Airway epithelial cell (primary cell): ENCODE results near the genes OR1A1, OR1E1, ASPA and TRPV1.

GRCh38 chr17:2394687-2395801, 5.8 kb downstream of the MNT start:
- RAMPAGE, long total RNA = no peak

GRCh38 chr17:2395802-2396349, 5.0 kb downstream of the MNT start:
- RAMPAGE, long total RNA = no peak

- RAMPAGE, long total RNA = no peak
These were observed 41.3 kb upstream of the MNT start for GRCh38 chr17:2442165-2442583.

DNA sequence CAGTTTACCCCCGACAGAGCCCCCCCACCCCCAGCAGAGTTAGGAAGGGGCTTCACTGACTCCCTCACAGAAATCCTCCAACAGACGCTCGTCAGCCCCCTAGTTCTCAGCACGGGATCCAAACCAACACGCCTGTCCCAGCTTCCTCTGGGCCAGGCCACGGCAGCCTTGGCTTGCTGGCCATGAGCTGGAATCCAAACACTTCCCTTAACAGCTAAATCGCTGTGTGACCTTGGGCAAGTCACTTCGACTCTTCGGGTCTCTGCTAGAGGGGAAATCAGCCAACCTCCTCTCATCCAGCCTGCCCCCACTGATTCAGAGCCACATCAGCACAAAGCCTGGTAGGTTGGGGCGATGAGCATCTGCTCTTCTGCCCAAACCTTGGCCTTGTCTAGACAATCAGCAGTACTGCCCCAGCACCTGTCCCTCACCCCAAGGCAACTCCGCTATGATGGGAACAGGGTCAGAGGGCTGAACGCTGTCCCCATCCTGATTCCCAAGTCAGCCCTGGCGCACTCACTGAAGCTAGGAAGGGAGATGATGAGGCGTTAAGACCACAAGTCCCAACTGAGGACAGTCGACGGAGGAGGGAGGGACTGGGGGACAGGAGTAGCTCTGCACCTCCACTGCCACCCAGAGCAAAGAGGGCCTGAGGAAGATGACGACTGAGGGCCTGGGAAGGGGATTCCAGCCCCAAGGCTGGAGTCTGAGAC, 1.5 kb downstream of the CLUH start:
- RAMPAGE, long total RNA = no peak

GRCh38 chr17:2710654-2711425, 724 bp downstream of the CLUH start:
- RAMPAGE, long total RNA = no peak

DNA sequence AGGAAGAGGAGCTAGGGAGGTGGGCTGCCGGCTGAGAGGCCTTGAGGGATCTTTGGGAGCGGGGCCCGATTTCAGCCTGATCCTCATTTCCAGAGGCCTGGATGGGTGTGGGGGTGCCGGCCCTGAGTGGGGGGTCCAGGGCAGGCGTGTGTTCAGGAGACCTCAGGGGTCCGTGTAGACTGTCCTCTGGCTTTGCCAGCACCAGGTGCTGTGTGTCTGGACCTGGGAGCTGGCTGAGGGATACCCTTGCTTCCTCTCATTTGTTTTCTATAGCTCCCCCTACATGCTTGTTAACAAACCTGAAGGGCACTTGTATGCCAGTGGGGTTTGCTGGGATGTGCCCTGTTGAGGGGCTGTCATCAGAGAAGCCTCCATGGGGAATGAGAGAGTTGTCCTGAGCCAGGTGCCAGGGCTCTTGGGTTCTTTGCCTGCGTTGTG, 18.8 kb upstream of the RAP1GAP2 start:
- RAMPAGE, long total RNA = no peak

DNA sequence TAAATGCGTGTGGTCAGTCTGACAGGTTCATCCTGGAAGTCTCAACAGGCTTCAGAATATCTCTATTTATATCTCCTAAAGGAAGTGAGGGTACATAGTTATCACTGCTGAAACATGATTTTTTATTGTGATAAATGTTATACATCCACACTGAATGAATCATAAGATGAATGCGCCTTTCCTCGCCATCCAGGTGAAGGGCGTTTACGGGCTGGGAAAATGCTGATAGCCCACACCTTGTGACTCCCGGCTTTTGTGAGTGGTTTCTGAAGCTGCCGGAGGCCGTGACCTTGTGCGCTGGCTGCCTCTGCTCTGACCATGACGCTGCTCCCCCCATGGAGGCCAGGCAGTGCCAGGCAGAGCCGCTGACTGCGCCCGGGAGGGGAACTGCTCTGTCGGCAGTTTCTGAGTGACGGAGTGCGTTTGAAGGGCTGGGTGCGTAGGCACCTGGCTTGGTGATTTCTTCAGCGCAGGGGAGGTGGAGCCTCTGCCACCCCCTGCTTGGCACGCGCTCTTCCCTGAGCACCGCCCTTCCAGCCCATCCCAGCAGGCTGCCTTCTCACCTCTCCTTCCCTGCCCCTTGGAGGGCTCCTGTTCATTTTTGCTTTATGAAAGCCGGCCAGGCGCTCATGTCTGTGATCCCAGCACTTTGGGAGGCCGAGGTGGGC, 97.3 kb downstream of the RAP1GAP2 start:
- RAMPAGE, long total RNA = no peak

GRCh38 chr17:2967362-2968051, 95.9 kb downstream of the OR1D5 start:
- RAMPAGE, long total RNA = no peak

DNA sequence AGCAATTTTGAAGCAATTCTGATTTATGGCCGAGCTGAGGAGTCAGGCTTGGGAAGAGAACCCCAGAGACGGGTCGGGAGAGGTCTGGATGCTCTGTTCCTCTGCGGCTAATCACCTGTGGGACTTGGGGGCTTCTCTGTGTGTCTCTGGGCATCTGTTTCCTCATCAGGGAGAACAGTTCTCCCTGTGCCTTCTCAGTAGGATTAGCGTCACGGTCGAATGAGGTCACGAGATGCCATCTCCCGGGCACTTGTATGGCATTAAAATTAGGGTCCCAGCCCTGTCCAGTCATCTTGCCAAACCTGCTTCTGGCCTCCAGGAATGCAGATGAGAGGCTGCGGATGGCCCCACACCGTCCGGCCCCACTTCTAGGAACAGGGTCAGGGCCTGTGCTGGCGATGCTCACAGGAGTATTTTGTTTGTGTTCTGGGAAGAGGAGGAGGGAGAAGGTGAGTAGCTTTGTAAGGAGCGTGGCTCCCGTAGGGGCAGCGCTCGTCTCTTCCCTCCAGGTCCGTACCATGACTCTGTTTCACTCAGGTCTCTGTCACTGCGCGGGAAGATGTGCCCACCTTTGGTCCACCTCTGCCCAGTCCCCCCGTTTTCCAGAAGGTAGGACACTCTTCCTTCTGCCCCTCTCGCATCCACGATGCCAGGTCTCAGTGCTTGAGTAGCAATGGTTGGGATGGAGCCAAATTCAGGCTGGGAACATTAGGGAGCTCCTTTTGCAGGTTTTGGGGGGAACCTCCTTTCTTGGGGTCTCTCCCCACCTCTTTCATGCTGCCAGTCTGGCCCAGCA, 58.4 kb downstream of the OR1D5 start:
- RAMPAGE, long total RNA = no peak

- RAMPAGE, long total RNA = no peak
These were observed 54.0 kb downstream of the OR1D5 start for GRCh38 chr17:3009331-3009951.

- RAMPAGE, long total RNA = no peak
These were observed 29.7 kb upstream of the OR1A2 start for GRCh38 chr17:3167587-3168115.

DNA sequence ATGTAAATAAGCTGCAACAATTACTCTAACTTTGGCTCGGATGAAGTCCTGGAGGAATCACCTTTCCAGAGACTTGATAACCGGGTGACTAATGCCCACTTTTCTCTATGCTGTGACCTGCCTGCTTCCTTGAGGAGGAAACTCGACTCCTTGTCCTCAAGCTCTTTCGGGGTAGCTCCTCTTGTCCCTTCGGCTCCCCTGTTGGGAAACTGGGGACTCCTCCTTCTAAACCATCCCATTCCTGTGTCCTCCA, at the start of gene OR1A1:
TSS of gene OR1A1 (plus strand) at position 179 of the 253 bp plus-strand sequence.
- RAMPAGE, long total RNA = no peak

DNA sequence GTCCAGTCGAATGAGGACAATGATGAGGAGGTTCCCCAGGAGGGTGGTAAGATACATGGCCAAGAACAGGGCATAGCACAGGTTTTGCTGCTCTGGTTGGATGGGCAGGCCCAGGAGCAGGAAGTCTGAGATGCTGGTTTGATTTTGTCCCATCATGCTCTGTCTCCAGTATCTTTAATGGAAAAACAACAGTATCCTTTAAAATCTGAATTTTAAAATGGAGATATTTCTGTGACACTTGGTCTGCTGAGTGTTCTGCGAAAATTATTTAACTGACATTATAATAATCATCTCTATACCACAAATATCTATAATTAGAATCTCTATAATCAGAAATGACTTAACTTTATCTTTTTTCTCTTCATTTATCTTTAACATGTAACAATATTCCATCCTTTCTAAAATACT, at the start of gene OR1E1:
TSS of gene OR1E1 (minus strand) at position 156 of the 408 bp plus-strand sequence.
- RAMPAGE, long total RNA = no peak

- RAMPAGE, long total RNA = no peak
These were observed at the start of gene ASPA for GRCh38 chr17:3475762-3476432. Gene ASPA (plus strand): TSS chr17:3475997.

DNA sequence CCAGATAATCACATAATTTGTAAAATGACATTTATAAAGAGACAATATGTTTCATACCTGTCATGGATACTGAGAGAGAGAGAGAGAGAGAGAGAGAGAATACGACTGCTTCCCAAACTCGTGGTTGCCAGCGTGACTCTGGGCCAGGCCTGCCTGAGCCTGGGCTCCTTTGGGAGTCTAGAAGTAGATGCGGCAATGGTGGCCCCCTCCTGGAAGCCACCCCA, at the start of gene TRPV1:
TSS of gene TRPV1 (minus strand) at position 160 of the 224 bp plus-strand sequence.
- RAMPAGE, long total RNA = no peak

DNA sequence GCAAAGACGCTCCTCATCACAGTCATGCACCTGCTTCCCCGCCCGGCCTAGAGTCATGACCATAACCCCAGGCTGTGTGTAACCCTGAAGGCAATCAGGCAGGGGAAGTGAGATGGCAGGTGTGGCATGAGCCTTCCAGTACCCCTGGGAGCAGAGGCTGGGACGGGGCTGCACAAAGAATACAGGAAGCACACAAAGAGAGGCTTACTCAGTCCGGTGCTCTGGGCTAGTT, 9.4 kb downstream of the CTNS start:
- RAMPAGE, long total RNA = no peak

DNA sequence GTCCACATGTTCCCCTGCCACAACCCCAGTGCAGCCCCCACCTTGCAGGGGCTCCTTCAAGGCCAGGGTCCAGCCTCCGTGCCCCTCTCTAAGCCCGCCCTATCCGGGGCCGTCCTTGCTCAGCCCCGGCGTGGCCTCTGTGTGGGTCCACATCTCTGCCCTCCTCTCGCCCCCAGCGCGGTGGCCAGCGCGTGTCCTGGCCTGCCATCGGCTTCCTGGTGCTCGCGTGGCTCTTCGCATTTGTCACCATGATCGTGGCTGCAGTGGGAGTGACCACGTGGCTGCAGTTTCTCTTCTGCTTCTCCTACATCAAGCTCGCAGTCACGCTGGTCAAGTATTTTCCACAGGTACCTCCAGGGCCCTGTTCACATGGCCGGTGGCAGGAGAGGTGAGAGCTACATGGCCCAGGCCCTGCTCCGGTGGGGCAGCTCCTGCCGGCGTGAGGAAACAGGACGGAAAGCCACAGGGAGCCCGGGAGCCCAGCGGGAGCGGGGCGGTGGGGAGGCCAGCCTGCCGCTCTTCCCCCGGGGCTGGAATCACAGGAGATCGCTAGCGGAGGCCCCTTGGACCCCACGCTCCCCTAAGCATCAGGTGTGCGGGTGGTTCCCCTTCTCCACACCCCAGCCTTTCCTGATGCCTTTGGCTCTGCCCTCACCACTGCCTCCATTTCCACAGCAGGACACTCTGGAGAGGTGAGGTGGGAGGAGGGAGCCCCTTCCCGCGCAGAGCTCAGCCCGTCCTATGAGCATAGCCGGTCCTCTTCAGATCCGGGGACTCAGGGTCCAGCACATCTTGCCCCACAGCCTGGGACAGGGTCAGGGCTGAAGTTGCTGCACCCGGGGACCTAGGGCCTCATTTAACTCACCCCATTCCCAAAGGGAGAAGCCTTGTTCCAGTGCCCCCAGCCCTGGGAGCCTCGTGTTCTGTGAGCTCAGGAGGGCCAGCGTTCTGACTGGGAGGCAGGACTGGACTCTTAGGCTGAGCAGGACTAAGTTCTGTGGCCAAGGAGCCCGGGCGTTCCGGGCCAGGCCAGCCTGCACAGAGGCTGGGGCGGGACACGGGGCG, 10.2 kb downstream of the TAX1BP3 start:
- RAMPAGE, long total RNA = no peak

DNA sequence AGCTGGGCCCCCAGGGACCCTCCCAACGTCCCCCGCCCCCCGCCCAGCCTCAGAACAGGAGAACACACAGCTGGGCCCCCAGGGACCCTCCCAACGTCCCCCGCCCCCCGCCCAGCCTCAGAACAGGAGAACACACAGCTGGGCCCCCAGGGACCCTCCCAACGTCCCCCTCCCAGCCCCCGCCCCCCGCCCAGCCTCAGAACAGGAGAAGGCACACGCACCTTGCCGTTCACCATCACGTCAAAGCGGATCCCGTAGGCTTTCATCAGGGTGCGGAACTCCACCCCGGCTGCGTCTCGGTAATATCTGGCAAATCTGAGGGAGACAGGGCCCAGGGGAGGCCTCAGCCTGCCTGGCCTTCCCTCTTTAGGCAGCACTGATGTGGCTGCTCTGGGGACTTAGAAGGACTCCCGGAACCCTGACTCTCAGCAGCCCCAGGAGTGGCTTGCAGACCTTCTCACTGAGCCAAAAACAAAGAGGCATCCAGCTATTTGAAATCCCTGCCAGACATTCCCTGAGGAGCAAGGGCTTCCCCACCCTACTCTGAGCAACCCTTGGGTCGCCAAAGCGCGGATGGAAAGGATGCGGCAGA, 8.1 kb downstream of the P2RX5 start:
- RAMPAGE, long total RNA = no peak

DNA sequence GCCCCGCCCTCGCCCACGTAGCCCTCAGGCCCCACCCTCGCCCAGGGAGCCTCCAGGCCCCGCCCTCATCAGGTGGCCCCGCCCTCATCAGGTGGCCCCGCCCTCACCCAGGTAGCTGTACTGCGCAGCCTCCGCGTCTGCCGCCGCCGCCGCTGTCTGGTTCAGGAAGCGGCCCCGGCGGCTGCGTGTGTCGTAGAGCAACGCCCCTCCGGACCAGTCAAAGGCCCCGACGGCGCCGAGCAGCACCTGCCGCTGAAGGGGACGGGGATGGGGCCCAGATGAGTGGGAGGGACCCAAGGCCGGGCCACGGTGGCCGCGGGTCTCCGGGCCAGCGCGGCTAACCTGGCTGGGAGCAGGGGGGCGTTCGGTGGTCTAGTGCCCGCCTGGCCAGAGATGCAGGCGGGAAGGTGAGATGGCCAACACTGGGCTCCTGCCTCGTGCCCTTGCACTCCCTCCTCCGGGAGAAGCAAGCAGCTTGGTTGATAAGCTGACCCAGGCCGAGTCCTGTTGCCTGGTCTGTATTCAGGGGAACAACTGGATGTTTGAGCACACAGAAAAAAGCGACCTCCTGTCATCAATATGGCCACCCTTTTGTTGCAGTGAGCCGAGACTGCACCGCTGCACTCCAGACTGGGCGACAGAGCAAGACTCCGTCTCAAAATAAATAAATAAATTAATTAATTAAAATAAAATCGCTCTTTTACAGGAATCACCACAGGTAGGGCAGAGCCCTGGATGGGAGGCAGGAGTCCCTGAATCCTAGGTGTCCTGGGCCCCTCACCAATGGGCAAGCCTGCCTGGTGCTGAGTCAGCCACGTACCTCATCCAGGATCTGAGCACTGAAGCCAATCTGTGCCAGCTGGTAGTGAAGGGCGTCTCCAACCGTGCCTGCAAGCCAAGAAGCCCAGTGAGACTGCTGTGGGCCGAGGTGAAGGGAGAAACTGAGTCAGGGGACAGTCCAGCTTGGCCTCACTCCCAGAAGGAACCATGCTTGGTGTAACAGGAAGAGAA, 31.6 kb downstream of the HASPIN start:
- RAMPAGE, long total RNA = no peak

DNA sequence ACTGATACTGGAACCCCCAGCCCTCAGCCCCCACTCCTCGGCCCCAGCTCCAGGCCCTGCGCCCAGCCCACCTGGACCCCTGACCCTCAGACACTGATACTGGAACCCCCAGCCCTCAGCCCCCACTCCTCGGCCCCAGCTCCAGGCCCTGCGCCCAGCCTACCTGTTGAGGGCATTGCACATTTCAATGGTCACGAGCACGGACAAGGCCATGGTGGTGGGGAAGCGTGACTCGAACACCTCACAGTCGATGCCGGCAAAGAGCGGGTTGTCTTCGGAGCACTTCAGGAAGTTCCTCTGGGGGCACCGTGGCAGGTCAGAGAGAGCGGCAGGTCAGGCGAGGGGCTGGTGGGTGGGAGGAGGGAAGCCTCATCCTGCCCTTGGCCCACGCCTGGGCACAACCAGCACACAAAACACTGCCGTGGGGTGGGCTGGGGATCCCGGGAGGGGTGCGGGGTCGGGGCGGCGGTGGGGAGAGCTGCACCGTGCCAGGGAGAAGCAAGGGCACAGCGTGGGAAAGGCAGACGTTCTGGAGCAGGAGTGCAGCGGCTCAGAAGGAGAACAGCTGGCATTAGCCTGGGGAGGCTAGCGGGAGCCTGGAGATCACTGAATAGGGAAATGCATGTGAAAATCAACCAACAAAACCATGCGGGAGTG, 14.0 kb upstream of the P2RX1 start:
- RAMPAGE, long total RNA = no peak